UCH-1 (cell line): ENCODE data around the genes KLHL3, FAM53C and PROB1.

DNA sequence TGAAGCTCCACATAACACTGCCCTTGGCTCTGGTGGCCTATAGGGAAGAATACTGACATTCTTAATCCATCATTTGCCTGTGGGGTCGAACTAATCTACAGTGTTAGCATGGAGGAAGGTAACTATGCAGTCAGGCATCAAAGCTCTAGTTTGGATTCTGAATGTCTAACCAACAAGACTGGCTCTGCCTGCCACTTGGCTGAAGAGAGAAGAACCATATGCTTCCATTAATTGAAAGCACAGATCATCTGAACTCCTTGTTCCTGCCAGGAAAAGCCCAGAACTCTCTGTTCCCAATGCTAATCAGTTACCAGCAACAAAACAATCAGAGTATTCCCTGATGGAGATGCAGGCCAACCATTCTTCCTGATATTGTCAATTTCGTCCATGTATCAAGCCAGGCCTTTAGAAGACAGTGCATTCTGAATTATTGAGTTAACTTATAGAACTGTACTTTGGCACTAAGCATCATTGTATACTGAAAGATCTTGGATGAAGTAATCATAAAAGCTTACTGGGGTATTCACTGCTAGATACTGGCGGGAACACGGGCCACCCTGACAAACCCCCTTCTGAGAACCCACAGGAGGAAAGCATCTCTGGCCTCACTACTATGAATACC, 244.4 kb downstream of the SPOCK1 start:
- RRBS = no CpG with 5 or more reads among the region's 4 CpGs

DNA sequence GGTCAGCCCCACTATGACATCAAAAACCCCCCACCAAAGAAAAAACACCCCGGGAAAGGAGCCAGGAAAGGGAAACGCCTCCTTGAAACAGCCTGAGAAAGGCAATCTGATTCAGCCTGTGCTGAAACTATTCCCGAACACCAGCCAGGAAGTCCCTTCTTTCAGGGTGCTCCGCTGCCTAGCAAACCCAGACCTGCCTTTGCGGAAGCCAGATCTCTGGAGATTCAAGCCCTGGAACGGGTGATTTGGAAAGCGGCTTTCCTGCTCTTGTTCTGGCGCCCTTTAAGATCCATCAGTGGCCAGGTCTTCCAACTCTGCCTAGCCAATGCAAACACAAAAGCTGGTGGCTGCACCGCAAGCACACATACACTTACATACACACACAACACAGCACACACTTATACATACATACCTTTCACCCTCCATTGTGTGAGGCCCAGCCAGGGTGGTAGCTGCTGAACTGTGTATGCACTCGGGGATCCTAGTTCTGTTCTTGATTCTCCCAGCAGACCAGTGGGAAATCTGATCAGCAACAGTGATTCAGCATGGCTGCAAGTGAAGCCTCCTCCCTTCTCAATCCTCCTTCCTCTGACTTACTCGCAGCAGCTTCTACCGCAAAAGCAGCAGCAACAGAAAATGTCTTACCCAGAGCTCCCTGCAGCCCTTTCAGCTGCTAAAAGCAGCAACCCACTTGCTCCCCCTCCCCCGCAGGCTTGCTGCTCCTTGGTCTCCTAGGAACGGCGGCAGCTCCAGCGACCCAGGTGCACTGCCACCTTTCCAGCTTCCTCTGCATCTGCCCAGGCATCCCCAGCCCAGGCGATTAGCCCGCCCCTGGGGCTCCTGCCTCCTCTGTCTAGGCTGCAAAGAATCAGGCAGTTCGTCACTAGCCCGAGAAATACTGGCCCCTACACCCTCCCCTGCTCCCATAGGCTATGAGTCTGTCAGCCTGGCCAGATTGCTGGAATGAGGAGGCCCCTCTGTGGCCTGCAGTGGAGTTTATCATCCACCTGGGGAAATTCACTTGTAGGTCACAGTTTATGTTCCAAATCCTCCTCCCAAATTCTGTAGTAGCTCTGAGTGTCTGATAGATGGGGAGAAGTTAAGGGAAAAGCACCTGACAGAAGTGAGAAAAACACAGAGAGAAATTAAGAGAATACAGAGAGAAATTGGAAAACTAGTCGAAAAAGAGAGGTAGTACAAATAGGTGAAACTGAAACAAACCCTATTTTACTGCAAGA, at the start of gene KLHL3:
Gene KLHL3, minus strand, starts transcription at position 869 of the 1,238 bp plus-strand sequence.
- RRBS = no CpG with 5 or more reads among the region's 21 CpGs

- RRBS = no CpG with 5 or more reads among the region's 1 CpG
Observed at GRCh38 chr5:137800639-137800929, 46.4 kb upstream of the HNRNPA0 start.

DNA sequence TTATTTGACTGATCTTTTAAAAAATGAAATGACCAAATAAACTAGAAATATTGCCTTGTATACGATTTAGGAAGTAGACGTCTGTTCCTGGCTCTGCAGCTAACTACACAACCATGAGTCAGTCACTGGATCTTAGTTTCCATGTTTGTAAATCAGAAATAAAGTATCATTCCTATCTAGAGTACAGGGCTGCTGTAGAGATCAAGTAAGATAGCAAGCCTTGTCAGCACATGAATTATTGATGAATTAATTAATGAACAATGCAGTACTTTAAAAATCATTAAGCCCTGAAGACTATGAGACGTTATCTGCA, 48.1 kb upstream of the HNRNPA0 start:
- RRBS = no CpG with 5 or more reads among the region's 3 CpGs

DNA sequence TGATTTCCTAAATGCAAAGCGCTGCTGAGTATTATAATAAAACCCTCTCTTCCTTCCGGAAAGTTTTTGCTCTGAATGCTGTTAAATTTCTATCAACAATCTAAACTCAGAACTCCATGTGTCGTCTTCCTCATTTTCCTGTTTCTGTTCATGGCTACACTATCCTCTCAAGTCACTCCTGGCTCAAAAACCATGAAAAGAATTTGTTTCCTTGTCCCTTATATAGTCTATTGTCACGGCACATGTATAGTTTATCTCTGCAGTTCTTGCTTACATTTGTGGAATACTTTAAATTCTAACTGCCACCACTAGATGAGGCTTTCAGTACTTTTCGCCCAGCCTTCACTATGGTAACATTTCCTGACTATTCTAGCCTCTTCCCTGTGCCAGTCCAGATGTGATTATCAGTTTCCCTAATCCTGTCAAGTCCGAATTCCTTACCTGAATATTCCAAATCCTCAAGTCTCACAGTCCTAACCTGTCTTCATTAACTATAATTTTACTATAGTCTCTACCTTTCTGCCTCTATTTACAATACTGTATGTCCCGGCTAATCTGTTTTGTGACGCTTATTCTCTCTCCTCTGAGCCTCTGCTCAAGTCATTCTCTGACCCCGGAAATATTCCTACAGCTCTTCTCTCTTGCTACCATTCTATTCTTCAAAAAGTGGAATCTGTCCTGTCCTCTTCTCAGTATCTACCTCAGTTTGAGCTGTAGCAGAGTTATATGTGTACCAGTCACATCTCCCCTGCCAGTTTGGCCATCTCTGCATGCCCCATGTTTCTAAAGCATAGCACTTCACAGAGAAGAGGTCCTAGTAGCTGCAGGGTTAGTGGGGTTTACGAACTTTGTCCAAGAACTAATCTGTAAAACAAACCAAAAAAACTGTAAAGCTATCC, 34.8 kb downstream of the PKD2L2 start:
- RRBS = no CpG with 5 or more reads among the region's 10 CpGs

GRCh38 chr5:137977163-137977971, 55.5 kb downstream of the FAM13B start:
- RRBS = no CpG with 5 or more reads among the region's 9 CpGs

GRCh38 chr5:138337673-138338524, at the start of gene FAM53C:
TSS of gene FAM53C (plus strand) at chr5:138338266.
- RRBS = 4% methylated on average over 13 of the region's 66 CpGs

DNA sequence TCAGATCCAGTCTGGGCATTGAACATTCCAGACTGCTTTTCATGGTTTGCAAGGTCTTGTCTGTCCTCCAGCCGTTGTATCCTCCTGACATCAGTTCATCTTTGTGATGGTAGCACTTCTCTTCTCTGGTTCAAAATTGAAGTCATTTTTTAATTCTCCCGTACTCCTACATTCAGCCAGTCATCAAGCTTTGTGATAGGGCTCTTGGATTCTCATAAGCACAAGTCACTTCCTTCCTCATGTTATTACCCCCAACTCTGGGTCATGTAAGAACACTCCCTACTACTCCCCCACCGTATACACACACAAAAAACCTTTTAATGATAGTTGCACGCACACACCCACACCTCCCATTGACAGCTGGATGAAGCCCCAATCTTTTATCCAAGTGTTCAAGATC, 16.7 kb downstream of the KDM3B start:
- RRBS = no CpG with 5 or more reads among the region's 4 CpGs

- RRBS = no CpG with 5 or more reads among the region's 17 CpGs
Observed at GRCh38 chr5:138458940-138459716, 6.2 kb upstream of the EGR1 start.

- RRBS = no CpG with 5 or more reads among the region's 17 CpGs
Observed at GRCh38 chr5:138490412-138491367, 25.4 kb downstream of the EGR1 start.

- RRBS = no CpG with 5 or more reads among the region's 17 CpGs
Observed at GRCh38 chr5:138641663-138642298, 66.6 kb upstream of the HSPA9 start.

GRCh38 chr5:138960120-138960624, 85.0 kb upstream of the LRRTM2 start:
- RRBS = no CpG with 5 or more reads among the region's 4 CpGs

GRCh38 chr5:139011160-139011783, 136.1 kb upstream of the LRRTM2 start:
- RRBS = no CpG with 5 or more reads among the region's 25 CpGs

DNA sequence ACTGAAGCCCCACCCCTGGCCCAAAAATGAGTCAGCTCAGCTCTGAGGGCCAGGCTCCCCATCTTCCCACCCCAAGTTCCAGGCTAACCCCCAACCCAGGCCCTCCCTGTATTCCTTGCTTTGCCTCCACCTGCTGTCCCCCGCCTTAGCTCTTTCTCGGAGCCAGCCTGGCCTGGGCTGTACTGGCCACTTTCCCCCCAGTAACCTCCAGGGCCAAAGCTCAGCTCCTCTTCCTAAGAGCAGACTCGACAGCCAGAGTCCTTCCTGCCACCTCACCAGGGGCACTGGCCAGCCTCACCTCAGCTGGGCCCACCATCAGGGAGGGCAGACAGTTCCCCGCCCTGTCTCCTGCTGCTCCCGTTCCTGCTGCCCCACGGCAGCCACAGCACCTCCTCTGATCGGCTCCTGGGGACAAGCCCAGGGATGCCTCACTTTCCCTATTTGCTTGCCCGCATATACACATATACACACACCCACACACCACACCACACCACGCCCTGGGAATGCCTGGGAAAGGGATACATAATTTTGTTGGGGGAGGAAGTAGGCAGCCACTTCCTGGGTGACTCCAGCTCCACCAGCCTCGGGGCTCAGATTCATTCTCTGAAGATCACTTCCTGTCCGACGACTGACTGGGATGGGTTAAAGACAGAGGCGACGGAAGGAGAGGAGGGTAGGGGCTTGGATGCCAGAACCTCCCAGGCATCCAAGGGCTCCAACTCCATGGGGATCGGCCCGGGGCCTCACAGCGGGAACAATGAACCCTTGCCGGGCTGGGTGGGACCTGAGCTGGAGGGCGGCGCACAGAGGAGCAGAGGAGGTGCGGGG, 1.8 kb upstream of the MZB1 start:
- RRBS = 72% methylated on average over 4 of the region's 21 CpGs

GRCh38 chr5:139394561-139395693, at the start of gene PROB1:
TSS of gene PROB1 (minus strand) at chr5:139395104.
- RRBS = 50% methylated on average over 45 of the region's 87 CpGs

- RRBS = no CpG with 5 or more reads among the region's 29 CpGs
Observed at GRCh38 chr5:139525529-139526660, 35.2 kb upstream of the UBE2D2 start.

- RRBS = no CpG with 5 or more reads among the region's 26 CpGs
Observed at GRCh38 chr5:139543253-139543991, 17.7 kb upstream of the UBE2D2 start.

- RRBS = no CpG with 5 or more reads among the region's 4 CpGs
Observed at GRCh38 chr5:139566478-139566860, 5.3 kb downstream of the UBE2D2 start.

- RRBS = no CpG with 5 or more reads among the region's 10 CpGs
Observed at GRCh38 chr5:139633200-139634451, 14.5 kb upstream of the CXXC5 start.